Parietal lobe (tissue), 2 donors: ENCODE measurements around a stretch of chr2.

- RAMPAGE, long total RNA: no peak
Observed at GRCh38 chr2:174662909-174663343, 65.3 kb upstream of the WIPF1 start.

DNA sequence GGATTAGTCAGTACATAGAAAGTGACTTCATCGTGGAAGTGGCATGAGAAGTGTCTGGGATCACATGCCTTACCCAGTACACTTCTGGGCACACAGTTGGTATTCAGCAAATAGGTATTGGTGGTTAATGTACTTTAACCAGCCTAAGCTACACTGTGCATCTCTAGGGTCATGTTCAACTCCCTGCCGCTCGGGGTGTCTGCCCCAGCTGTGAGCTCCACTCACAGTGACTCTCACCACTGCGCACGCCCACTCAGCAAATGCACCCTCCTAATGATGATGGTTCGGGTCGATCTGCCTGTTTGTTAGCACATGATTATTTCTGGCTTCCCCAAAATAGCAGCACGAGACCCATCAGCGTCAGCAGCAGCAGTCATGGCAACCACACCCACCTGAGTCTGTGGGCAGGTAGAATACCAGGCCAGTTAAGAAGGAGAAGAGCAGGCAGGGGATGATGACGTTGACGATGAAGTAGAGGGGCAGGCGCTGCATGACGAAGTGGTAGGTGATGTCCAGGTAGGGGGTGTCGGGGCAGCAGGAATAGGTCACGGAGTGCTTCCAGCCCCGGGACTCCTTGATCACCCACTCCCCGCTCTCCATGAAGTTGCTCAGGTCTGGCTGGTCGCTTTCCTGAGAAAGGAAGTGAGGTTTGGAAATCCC lies 11.0 kb downstream of the CHRNA1 start:
- RAMPAGE, long total RNA: no peak

DNA sequence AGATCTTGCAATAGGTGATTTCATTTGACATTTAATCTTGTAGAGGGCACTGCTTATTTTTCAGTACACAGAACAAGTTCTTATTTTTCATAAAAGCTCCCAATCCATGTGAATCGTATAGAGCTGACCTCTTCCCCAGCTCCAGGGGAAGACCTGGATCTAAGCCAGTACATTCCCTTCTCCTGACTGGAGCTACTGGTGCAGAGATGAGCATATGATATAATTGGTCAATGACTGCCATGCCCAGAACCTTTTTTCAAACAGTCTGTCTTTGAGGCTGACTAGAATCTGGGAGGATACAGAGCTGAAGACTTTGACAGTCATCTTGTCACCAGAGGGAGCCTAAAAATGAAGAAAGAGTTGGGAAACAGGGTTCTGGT lies 72.3 kb upstream of the CHRNA1 start:
- RAMPAGE, long total RNA: no peak

DNA sequence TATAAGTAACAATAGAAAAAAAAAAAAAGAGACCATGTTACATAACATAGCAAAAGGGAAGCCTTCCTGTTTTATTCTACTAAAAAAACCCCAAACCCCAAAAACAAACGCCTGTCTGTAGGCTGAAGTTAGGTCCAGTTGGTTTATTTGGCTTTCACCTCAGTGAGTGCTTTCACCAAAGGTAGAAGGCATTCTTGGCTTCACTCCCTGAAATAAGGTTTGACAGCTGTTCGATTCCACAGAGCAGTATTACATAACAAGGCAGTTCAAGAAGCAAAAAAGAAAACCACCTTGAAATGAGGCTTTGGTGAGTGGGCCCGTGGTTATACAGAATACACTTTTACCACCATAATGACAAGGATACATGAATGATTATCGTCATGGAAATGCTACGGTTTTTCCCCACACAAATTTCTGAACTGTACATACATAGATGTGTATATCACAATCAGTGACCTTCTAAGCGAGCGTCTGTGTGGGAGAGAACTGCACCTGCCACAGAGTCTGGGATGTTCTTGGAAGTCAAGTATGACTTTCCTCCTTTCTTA lies 80.0 kb upstream of the CHRNA1 start:
- RAMPAGE, long total RNA: no peak

DNA sequence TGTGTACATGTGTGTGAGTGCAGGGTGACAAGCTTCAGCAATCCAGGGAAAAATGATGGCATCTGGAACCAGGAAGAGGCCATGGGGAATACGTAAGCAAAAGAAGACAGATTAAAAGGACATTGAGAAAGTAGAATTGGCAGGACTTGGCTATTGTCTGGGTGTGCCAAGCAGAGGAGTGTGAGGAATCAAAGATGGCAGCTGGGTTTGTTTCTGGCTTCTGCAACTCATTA lies 214.2 kb downstream of the LNPK start:
- RAMPAGE, long total RNA: no peak

- RAMPAGE, long total RNA: no peak
Observed at GRCh38 chr2:175929772-175930252, 72.3 kb downstream of the LNPK start.

DNA sequence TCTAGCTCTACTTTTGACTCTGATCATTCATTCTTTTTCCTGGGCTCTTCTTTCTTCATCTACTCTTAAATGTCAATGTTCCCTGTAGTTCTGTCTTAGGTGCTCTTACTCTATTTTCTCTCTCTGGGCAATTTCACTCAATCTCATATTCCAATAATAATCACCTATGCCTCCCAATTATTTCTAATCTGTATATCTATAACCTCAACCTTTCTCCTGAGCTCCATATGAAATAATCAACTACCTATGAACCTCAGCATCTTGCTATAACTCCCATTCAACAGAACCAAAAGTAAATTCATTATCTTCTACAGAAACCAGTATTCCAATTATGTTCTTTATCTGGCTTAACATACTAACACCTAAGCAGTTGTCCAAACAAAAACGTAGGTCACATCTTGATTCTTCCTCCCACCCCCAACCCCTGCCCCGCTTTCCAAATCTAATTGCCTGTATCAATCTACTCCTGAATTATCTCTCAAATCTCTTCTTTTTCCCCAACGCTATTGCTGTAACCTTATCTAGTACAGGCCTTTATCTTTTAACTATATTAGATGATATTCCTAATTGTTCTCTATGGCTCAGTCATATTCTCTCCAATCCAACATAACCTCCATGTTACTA lies 48.8 kb downstream of the LNPK start:
- RAMPAGE, long total RNA: no peak

- RAMPAGE, long total RNA: no peak
Observed at GRCh38 chr2:176083240-176083692, 496 bp downstream of the EVX2 start.

DNA sequence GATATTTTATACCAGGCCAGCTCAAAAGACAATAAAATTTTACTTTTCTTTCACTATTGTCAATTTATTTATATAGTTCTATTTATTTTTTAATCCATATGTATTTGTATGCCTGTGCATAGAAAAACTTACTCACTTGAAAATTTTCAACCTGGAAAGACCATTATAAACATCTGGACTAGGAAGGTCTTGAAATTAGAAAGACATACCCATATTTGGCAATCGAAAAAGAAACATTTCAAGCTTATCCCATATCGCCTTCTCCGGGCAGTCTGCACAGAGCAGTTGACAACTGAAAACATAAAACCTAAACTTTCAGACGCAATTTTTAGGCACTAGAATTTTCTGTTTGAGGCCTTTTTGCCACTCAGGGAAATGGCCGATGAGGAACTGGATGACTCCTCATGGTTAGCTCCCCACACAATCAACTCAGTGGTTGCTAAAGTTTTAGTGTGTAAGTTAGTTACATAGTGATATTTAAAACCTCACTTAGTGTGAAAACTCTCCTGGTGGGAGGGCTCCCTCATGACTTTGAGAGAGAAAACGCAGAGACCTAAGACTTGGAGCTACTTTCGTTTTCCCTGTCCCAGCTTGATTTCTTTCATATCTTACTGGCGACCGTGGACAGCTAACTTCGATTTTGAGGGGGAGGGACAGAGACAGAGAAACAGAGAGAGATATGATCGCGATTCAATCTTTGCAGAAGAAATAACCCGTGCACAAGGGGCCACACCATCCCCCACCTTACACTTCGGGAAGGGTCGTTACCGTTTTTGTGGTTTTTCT lies 3.2 kb upstream of the HOXD12 start:
- RAMPAGE, long total RNA: no peak

- RAMPAGE, long total RNA: no peak
Observed at GRCh38 chr2:176098093-176098574, 1.5 kb upstream of the HOXD12 start.

- RAMPAGE, long total RNA: no peak
Observed at GRCh38 chr2:176139494-176140091, 10.1 kb downstream of the HOXD8 start.

GRCh38 chr2:176147989-176148687 lies 3.2 kb upstream of the HOXD4 start:
- RAMPAGE, long total RNA: no peak

DNA sequence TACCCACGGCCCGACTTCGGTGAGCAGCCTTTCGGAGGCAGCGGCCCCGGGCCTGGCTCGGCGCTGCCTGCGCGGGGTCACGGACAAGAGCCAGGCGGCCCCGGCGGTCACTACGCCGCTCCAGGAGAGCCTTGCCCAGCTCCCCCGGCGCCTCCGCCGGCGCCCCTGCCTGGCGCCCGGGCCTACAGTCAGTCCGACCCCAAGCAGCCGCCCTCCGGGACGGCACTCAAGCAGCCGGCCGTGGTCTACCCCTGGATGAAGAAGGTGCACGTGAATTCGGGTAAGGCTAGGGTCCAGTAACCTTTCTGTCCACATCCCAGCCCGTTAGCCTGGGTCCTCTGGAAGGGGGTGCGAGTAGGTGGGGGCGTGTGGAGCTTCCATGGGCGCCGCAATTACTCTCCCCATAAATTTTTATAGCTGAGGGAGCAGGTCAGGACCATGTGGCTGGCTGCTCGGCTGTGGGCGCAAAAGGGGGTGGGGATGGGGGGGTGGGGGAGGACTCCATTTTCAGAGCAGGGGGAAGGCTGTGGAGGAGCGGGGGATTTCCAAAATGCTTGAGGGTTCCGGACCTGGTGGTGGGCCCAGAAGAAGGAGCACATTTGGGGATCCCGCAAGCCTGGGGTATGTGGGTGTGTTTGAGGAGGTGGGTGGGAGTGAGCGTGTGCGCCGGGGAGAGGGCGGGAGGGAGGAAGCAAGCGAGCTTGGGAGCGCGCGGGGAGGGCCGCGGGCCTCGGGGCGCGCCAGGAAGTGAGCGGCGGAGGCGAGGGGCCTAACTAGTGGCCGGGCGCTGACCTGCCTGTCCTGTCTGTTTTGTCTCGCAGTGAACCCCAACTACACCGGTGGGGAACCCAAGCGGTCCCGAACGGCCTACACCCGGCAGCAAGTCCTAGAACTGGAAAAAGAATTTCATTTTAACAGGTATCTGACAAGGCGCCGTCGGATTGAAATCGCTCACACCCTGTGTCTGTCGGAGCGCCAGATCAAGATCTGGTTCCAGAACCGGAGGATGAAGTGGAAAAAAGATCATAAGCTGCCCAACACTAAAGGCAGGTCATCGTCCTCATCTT lies 770 bp downstream of the HOXD4 start:
- RAMPAGE, long total RNA: no peak

GRCh38 chr2:176162976-176163543 lies 6.0 kb downstream of the HOXD3 start:
- RAMPAGE, long total RNA: no peak

DNA sequence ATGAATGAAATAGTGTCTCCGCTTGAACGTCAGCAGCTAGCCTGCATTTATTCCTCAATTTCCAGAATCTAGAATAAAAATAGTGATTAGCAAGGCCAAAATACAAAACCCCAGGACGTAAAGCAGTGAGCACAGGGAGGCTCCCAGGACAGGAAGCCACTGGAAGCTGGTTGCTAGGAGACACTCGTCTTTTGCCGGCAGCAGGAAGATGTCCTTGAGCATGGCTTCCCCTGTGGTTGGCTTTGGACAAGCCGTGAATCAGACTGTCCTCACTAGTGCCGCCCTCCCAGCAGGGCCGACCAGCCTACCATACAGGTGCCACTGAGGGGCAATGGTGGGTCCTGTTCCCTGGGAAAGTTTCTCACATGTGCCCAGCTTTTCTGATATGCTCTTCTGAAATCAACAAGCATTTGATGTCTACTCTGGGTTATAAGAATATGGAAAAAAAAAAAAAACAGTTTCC lies 374.5 kb downstream of the MTX2 start:
- RAMPAGE, long total RNA: no peak

DNA sequence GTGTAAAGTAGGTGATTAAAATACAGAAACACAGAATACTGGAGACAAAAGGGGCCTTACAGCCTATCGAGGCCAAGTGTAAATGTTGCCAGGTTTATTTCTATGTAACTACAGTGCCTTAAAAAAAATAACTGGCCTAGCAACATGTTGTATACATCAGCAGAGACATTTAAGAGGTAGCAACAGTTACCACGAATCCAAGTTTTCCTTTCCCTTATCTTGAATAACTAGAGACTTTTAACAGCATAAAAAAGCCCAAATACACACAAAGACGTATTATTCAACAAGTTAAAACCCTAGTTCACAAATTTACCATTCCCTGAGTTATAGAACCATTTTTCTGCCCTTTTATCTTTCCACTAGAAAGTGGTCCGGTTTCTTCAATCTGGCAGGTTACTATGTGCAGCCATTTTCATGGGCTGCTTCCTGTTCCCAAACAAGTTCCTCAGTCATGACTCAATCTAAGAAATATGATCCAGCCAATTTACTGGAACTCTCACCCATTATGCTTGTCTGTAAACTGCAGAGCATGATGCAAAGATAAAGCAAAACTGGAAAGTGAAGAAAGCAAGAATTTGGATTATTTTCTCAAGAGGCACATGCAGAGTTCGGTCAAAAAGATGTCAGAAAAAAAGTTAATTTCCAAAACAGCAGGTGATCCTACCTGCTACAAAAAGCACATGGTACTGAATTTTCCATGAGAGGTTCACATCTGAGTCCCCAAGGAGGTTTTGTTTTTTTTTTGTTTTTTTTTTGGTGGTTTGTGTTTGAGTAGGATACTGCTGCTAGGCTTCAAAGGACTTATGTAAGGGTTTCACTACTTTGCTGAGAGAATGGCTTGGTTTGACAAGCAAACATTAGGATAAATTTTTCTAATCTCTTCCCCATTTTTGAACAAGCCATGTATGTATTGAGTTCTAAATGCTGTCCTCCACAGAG lies 22.1 kb downstream of the NFE2L2 start:
- RAMPAGE, long total RNA: no peak

GRCh38 chr2:177253751-177254409 lies 10.6 kb downstream of the NFE2L2 start:
- RAMPAGE, long total RNA: no peak

DNA sequence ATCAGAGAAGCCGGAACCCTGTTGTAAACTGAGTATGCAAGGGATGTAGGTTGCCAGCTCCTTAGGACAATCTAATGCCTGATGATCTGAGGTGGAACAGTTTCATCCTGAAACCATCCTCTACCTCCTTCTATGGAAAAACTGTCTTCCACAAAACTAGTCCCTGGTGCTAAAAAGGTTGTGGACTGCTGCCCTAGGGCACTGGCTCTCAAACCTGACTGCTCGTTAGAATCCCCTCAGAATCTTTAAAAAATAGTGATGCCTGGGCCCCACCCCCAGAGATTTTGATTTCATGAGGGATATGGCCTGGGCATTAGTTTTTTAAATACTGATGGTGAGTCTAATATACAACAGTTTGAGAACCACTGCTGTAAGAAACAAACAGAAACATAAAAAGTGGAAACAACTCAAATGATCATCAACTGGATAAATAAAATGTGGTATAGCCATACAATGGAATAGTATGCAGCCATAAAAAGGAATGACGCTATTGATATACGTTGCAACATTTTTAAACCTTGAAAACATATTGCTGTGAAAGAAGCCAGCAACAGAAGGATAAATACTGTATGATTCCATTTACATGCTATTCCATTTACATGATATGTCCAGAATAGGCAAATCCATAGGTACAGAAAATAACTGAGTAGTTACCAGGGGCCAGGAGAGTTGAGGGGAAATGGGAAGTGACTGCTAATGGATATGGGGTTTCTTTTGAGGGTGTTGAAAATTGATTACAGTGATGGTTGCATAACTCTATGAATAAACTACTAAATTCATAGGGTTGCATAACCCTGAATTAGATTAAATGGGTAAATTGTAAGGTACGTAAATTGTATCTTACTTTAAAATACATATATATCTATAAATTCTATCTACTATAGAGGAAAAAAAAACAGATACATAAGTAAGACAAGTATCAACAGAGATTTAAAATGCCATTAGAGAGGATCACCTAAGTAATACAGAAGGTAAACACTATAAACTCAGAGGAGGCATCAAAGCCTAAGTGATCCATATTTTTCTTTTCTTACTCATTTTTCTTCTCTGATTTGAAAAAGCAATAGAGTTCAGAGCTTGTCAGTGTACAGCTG lies 6.4 kb downstream of the NFE2L2 start:
- RAMPAGE, long total RNA: no peak

GRCh38 chr2:177266226-177267176 lies 2.0 kb upstream of the NFE2L2 start:
- RAMPAGE, long total RNA: no peak

DNA sequence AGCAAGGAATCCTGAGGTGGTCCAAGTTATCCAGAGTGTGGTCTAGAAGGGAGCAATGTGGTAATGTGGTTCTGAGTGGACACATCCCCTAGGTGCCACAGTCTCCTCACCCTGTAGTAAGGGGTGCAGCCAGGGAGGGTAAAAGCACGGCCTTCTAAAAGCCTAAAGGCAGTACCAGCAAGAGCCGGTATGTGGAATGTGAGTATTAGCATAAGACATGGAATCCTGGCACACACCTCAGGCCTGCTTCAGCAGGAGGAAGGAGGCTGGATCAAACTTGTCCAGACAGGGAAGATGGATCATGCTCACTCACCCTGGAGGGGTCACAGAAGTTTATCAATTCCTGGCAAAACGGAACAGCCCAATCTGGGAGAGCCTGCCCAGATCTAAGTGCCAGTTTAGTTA lies 58.1 kb upstream of the NFE2L2 start:
- RAMPAGE, long total RNA: no peak